Ileum (tissue), 1 donor: ENCODE measurements around a stretch of chr1.

DNA sequence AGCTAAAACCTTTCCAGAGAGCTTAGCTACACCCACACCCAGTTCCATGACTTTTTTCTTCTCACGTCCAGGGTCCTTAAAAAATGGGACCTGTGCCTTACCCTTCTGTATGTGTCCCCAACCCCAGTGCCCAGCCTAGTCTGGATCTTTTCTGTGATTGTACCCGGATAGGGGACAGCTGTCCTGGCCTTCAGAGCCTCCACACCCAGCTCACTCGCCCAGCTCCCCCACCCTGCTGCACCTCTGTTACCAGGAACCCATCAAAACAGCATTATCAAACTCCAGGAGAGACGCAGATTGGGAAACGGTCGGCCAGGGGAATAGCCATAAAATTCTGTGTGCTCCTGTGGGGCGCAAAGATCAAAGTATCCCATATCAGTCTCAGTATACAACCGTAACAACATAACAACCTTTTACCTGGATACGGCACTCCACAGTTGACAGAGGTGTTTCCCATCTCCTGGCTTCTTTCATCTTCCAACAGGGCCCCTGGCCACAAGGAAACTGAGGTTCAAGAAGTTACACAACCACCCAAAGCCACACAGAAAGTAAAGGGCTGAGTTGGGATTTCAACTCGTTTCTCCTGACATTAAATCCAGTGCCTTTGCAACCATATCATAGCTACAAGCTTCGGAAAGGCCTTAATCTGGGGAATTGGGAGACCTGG is 8.4 kb upstream of the EPHB2 start:
- PRO-cap: no peak

DNA sequence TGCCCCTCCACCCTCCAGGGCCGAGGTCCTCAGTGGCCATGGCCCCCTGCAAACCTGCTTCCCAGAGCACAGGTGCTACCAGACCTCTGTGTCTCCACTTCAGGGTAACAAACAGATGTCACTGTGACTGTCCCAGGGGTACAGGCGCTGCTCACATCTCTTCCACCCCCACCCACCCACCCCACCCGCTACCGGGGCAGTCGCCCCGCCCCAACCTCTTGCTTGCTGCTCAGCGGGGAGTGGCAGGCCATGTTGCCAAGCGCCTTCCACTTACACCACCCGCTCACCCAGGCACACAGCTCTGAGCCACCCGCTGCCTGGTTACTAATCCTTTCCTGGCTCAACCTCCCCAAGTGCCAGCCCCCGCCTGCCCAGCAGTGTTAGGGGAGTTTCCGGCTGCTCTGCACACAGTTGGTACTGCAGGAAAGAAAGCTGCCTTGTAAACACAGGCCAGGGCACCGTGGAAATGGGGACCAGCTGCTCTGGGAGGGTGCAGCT is 56.3 kb downstream of the LACTBL1 start:
- PRO-cap: no peak

GRCh38 chr1:23290709-23291212 is 53.3 kb downstream of the HNRNPR start:
- PRO-cap: no peak

GRCh38 chr1:23422969-23423338 is 1.6 kb downstream of the TCEA3 start:
- PRO-cap: no peak

DNA sequence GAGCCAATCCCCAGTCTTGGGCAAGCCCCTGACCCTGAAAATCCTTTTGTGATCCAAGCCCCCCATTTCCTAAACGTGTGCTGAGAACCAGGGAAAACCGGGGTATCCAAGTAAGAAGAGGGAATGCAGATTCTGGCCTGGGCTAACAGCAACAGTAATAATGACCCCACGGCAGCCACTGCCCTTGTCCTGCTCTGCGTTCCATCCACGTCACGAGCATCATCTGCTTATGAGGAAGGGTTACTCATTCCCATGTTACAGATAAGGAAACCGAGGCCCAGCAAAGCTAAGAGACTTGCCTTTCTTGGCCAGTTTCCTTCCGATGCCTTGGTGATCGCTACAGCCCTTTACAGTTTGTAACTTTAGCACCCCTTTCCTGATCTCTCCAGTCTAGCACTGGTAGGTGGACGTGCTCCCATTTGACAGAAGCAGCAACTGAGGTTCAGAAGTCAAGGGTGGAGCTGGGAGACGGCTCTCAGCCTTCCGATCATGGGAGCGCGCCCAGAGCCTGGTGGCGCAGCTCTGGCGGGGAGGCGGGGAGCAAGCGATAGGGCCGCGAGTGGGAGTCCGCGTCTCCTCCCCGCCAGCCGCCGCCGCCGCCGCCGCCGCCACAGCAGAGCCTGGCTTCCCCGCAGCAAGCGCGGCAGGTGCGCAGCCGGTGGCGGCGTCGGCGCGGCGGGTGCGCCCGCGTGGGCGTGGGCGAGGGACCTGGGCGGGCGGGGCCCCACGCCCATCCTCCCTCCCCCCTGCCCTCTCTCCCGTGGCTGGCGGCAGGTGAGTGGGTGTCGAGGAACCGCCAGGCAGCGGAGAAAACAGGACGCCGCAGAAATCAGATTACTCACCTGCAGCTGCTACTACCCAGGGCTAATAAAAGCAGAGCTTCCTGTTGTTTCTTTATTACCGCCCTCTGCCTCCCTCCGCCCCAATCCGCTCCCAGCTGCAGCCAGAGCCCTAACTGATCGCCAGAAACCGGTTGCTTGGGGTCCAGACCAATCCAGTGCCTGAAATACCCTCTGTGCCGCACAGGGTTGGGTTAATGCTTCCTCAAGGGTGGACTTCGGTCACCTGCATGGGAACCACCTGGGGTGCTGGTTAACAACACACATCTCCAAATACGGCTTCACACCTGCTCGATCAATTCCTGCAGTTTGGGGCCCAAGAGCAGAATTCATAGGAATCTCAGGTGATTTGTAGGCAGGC is 60.1 kb upstream of the ID3 start:
- PRO-cap: bidirectional peak, plus-strand start at position 965 of the sequence, minus-strand start at position 681 of the sequence

DNA sequence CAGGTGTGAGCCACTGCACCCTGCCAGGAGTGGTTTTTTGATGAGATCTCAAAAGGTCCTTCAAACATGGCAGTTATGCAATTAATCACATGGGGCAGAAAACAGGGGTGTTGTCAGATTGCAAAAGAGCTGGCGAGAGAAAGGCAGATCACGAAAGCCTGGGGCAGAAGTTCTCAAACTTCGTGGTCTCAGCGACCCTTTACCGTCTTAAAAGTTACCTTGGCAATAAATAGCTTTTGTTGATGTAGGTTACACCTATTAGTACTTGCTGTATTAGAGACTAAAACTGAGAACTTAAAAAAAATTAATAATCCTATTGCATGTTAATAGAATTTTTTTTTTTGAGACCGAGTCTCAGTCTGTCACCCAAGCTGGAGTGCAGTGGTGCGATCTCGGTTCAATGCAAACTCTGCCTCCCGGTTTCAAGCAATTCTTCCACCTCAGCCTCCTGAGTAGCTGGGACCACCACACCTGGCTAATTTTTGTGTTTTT is 16.0 kb downstream of the CNR2 start:
- PRO-cap: no peak

DNA sequence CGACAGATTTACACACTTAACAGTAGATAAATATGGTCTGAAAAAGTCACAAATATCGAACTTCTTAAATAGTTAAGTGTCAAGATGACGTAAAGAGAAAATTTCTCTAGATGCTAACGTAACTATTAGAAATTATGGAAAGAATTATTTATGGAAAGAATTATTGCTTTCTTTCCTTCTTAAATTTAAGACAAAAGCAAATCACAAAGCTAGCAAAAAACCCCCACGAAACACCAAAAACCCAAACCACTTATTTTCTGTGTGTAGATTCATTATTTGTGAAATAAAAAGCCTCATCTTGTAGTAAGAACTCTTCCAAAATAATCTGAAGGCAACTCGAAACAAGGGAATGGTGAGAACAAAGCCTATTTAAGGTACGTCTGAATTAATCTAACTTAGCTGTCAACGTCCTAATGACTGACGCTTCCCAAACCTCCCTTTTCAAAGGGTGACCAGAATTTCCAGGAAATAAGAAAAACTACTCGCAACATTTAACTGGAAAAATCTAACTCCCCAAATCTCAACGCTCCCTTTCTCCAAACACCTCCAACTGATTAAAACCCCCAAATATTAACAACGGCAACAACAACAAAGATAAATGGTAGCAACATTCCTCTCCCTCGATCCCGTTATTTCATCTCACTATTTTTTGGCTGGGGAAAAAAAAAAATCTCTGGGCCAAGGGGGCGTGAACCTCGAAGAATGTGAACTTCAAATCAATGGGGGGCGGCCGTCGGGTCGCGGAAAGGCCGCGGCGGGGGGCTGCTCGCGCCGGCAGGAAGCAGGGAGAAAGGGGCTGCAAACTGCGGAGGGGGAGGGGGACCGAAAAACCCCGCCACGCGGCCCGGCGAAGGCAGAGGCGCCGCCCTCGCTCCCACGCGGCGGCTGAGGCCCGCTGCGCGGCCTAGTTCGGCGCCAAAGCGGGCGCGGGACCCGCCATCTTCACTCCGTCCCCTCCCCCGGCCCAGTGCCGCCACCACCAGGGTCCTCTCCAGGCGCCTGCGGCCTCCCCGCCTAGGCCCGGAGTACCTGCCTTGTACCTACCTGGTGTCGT is 653 bp downstream of the SRSF10 start:
- PRO-cap: unidirectional peak, minus-strand start at position 952 of the sequence

DNA sequence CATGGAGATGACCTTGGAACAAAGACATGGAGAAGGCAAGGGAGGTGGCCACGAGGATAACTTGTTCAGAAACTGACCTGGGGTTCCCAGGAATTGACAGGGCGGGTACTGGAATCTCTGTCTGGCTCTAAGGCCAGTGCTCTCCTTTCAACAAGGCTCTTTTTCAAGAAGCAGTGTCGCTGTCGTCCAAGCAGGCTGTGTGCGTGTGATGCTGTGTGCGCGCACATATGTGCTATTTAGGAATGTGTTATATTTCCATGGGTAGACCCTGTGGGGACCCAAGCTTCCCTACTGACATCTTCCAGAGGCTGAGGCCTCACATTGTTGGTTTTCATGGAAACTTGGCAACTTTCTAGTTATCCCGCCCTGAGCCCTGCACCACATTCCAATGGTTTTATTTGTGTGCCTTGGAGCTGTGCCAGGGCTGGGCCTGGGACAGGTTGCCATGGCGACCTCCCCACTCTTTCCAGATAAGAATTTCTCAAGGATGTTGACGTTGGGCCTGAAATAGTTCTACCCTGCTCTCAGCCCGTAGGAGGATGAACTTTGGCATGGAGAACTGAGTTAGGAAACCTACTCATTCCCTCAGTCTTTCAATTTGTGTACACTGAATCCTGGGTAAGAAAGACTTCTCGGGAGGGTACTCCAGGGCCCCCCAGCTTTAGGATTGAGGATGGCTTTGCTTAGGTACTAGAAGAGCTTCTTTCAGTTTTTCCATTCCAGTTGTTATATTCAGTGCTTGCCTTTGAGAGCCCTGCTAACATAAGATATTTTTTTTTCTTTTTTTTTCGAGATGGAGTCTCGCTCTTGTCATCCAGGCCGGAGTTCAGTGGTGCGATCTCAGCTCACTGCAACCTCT is 38.7 kb upstream of the SRSF10 start:
- PRO-cap: no peak

DNA sequence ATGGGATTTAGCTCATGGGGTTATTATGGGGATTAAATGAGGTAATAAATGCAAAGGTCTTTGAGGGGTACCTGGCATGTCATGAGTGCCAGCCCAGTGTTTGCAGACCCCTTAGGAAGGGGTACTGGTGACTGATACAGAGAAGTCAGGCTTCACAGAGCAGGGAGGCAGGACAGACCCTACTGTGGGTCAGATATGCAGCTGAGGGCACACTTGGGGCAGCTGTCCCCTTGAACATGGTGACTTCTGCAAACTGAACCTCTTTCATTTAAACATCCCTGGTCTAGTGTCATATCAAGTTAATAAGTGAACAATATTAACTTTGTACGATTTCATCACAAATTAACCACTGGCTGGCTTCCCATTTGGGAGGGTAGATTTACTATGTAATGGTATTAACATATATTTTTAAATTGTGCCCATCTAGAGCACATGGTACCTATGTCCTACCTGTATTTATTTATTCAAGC is 25.9 kb downstream of the STPG1 start:
- PRO-cap: no peak

GRCh38 chr1:24392849-24393331 is 20.7 kb downstream of the STPG1 start:
- PRO-cap: no peak

DNA sequence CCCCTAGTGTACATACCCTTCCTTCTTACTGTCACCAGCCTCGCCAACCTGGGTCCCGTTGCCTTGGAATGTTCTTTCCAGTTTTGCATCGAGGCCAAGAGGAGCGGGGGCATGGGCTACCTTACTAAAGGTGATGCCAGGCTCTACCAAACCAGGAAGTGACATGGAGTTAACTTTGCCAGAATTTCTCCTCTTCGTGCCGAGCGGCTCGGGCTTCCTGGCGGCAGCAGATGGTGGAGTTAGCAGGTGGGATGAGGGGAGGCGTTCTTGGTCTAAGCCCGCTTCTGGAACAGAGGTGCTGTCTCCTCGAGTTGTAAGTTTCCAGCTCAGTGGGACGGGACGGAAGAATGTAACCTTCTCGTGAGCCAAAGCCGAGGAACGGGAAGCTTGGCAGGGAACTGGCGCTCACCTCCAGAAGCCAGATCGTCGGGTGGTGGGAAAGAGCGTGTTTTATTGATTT is 415 bp downstream of the NIPAL3 start:
- PRO-cap: no peak

DNA sequence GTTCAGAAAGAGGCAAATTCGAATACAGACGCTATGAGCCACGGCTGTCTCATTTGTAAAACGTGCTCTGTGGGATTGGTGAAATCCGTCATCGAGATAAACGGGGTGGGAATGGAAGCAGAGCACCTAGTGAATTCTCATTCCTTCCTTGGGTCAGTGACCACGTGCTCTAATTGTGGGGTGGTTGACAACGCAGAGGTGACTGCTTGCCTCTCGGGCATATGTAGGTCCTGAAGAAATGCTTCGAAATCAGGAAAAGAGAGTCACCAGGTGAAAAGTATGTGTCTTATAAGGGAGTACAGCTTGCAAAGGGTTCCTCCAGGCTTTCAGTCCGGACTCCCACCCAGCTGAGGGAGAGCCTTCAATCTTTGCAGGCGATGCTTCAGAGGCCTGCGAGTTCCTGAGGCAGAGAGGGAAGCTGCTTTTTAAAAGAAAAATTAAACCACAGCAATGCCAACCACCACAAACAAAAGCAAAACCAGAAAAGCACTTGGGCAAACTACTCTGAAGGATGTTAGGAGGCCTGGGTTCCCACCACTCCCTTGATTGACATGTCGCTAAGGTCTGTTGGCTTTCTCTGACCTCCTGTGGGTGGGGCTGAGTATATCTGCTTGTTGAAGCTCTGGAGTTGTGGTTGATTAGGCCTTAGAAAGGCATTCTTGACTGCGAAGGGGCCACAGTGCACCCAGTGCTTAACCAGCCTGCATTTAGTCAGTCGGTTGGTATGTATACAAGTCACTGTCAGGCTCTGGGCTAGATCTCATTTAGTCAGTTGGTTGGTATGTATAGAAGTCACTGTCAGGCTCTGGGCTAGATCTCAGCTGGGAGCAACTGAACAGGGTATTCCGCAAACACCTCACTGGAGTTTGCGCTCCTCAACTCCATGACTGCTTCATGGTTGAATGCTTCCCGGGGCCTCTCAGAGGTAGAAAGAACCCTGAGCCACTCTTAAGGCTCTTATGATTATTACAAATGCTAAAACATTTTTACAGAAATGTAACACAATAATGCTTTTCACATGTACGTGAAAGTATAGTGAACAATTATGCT is 1.2 kb downstream of the NIPAL3 start:
- PRO-cap: no peak

GRCh38 chr1:24502019-24502644 is 504 bp upstream of the RCAN3 start:
- PRO-cap: bidirectional peak, plus-strand start at chr1:24502334, minus-strand start at chr1:24502342; bidirectional peak, plus-strand start at chr1:24502395, minus-strand start at chr1:24502397

GRCh38 chr1:24531138-24531693 is 24.7 kb upstream of the NCMAP start:
- PRO-cap: no peak

DNA sequence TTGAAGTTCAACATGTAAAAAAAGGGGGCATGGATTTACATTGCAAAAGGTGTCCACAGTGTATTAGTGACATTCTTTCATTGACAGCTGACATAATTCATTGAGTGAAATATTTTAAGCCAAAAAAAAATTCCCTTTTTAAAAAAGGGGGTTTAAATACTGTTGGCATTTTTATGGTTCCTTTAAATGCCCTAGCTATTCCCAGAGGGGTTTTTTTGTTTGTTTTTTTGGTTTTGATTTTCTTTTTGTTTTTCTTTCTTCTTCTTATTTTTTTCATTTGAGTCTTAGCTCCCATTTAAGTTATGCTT is 29.3 kb downstream of the SRRM1 start:
- PRO-cap: no peak

- PRO-cap: no peak
Measured at GRCh38 chr1:24672724-24673356, 29.7 kb downstream of the SRRM1 start.

DNA sequence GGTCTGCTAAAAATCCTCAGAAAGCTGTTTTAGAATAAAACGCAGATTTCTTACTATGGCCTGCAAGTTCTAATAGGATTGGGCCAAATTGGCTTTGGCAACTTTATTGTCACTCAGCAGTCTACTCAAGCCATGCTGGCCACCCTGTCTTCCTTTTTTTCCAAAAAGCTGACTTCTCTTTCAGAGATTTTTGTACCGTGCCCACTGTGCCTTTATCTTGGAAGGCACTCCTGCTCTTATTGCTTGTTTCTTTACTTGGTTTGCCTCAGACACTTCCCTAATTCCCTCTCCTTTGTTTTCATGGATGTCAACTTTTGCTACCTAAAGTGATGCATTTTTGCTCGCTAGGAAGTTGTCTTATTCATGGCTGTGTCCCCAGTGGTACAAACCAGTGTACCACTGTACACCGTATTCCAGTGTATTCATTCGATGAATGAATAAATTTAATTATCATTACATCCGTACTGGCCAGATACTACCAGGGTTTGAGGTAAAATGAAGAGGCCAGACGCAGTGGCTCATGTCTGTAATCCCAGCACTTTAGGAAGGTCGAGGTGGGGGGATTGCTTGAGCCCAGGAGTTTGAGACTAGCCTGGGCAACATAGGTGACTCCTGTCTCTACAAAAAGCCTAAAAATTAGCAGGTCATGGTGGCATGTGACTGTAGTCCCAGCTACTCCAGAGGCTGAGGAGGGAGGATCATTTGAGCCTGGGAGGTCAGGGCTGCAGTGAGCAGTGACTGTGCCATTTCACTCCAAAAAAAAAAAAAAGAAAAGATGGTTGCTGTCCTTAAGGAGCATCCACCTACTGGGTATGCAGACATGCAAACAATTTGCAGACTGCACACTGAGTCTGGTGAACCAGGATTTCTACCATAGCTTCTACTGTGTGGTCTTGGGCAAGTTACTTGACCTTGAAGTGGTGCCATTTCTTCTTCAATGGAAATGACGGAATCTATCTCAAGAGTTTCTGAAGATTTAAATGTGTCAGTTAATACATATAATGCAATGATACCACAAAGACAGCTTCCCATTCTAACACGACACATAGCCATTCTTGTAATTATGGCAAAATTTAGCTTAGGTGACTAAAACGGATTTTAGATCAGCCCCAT is 34.1 kb downstream of the SRRM1 start:
- PRO-cap: no peak

DNA sequence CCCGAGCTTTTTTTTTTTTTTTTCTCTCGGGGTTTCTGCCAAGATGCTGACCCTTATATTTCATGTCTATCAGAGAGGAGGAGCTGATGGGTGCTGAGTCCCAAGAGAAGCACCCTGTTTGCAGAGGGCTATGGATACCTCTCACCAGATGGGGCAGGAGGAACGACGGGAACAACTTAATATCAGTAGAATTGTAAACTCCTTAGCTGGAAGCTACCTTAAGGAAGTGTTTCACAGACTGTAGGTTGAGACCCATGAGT is 40.7 kb downstream of the SRRM1 start:
- PRO-cap: no peak

- PRO-cap: no peak
Measured at GRCh38 chr1:24694112-24694836, 51.0 kb upstream of the CLIC4 start.

- PRO-cap: no peak
Measured at GRCh38 chr1:24717553-24718467, 27.4 kb upstream of the CLIC4 start.